Skin of body (tissue), 2 donors: ENCODE measurements around the gene TOMM70.

- RAMPAGE, long total RNA: no peak
Measured at GRCh38 chr3:99843552-99844167, 26.0 kb downstream of the CMSS1 start.

DNA sequence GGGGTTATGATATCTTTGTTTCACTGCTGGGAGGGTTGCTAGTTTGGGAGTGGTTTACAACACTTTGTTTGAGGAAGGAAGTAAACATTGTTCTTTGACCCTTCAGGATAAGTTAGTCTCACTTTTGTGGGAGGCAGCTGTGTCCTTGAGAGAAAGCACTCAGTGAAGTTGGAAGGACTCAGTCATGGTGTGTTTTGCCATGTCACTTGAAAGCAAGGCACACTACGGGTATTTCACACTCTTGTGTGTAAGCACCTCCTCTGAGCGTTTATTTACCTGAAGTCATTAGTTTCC, 103.3 kb downstream of the CMSS1 start:
- RAMPAGE, long total RNA: no peak

DNA sequence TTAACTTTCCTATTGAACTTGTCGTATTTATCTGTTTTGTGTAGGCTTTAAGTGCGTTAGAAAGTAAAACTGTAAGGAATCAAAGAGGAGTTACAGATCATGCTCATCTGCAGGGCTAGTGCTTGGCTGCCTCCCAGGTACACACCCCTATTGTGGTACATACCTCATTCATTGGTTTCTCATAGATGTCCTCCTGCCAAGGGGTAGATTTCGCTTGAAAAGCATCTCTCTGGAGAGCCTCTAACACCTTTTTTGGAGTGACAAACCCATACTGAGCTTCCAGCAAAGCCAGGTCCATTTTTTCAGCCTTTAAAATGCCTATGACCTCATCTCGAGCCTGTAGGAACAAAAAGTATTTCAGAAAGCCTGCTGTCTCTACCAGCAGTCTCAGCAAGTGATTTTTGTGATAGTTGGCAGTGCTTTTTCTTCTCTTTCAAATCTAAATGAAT, 112.1 kb downstream of the CMSS1 start:
- RAMPAGE, long total RNA: no peak

- RAMPAGE, long total RNA: no peak
Measured at GRCh38 chr3:100023884-100024216, 90.5 kb downstream of the FILIP1L start.

DNA sequence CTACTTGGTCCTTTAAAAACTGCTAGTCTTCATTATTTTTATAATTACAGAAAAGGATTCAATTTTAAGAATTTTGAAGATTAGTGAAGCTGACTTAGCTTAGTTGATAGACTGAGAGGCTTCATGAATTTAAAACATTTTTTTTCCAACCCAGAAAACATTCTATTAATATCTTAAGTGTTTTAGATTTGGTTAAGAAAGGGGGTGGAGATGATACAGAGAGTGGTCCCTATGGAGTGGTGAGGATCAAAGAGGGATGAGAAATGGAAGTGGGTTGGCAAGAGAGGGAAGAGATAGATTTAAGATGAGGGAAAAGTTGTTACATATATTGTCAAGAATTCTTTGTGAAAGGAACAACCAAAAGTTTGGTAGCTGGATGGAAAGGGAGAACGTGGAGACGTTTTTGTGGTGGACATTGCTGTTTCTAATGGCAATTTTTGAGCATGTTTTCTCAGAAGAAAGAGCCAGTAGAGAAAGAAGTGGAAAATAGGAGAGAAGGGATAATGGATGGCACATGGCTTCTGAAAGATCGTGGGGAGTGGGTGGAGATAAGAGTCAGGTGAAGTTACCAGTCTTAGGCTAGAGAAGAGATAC, 10.3 kb downstream of the TBC1D23 start:
- RAMPAGE, long total RNA: no peak

DNA sequence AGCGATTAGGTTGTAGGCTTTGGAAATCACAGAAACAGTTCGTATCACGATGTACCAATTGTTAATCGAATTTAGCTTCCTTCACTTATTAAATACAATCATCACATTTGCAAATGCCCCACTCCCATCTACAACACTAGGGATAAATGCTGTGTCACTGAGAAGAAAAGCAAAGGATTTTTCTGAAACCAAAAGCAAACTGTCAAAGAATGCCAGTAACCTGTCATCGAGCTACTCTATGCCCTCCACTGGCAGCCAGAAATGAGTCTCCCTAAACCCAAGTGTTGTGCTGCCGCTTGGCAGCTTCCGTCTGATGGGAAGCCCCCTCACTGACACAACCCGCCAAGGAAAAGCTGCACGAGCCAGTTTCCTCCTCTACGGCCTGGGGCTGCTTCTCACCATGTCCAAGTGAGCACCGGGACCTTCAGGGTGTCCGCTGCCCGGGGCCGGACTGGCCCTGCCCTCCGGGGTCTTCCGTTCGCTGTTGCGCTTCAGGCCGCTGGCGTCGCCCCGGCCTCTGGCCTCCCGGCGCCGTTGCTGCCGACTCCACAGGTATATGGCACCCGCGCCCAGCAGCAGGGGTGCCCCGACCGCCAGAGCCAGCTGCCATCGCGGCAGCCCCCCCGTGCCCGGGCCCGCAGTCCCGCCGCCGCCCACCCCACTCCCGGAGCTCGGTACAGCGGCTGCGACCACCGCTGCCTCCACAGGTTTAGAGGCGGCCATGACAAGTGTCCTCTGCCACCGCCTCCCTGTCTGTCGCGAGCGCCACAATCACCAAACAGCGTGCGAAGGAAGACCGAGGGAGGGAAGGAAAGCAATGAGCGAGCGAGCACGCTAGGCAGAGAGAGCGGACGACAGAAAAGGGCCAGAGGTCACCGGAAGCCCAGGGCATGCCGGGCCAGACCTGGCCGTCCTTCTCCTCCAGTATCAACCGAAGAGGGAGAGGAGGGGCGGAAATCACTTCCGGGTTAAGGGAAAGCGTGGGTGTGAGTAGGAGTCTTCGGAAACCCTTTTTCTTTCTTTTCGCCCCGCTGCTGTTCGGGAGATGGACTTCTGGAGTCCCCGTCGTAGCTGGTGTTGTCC, at the start of gene TOMM70:
Gene TOMM70, minus strand, starts transcription at position 863 of the 1,083 bp plus-strand sequence.
- RAMPAGE, long total RNA: no peak

GRCh38 chr3:100402316-100402791, 1.0 kb downstream of the LNP1 start:
- RAMPAGE, long total RNA: no peak

- RAMPAGE, long total RNA: no peak
Measured at GRCh38 chr3:100697839-100698433, 11.4 kb upstream of the TFG start.

GRCh38 chr3:100708645-100709056, 643 bp upstream of the TFG start:
- RAMPAGE, long total RNA: no peak

GRCh38 chr3:100972956-100973457, 20.2 kb downstream of the ABI3BP start:
- RAMPAGE, long total RNA: no peak

GRCh38 chr3:100991970-100993064, 904 bp downstream of the ABI3BP start:
- RAMPAGE, long total RNA: no peak

DNA sequence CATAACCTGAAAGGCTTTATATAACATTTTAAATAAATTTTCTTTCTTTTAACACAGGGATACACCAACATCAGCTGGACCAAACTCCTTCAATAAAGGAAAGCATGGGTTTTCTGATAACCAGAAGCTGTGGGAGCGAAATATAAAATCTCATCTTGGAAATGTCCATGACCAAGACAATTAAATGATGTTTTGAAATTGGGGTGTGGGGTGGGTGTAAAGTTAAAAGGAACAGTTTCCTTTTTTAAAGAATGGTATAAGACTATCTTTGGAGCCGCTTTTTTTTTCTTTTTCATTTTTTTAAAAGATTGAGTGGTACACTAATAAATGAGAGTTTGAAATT, 18.6 kb downstream of the PCNP start:
- RAMPAGE, long total RNA: no peak

- RAMPAGE, long total RNA: no peak
Measured at GRCh38 chr3:101637703-101638954, 38.8 kb downstream of the ZBTB11 start.

- RAMPAGE, long total RNA: no peak
Measured at GRCh38 chr3:101643413-101644382, 33.2 kb downstream of the ZBTB11 start.

DNA sequence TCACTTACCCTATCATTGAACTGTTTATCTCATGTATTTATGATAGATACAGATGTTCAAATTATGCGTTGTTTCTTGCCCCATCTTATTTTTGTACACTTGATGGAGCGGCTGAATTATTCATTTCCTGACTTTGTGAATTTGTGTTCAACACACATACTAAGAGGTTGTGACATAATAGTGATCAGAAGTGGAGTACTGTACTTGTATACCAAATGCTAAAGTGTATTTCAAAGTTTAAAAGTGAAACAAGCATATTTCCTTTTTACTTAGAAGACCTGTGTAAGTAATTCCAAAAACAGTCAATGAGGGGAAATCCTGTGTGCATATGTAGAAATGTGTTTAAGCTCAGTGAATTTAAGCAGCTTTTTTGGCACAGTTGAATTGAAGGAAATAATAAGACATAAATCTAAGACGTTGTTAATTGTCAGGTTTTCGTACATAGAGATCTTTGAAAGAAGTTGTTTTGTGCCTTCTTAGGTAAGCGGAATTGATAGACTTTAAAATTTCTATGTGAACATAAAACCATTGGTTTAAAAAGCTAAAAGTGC, 1.8 kb downstream of the NFKBIZ start:
- RAMPAGE, long total RNA: no peak

- RAMPAGE, long total RNA: no peak
Measured at GRCh38 chr3:102085711-102086093, 236.4 kb downstream of the NFKBIZ start.

DNA sequence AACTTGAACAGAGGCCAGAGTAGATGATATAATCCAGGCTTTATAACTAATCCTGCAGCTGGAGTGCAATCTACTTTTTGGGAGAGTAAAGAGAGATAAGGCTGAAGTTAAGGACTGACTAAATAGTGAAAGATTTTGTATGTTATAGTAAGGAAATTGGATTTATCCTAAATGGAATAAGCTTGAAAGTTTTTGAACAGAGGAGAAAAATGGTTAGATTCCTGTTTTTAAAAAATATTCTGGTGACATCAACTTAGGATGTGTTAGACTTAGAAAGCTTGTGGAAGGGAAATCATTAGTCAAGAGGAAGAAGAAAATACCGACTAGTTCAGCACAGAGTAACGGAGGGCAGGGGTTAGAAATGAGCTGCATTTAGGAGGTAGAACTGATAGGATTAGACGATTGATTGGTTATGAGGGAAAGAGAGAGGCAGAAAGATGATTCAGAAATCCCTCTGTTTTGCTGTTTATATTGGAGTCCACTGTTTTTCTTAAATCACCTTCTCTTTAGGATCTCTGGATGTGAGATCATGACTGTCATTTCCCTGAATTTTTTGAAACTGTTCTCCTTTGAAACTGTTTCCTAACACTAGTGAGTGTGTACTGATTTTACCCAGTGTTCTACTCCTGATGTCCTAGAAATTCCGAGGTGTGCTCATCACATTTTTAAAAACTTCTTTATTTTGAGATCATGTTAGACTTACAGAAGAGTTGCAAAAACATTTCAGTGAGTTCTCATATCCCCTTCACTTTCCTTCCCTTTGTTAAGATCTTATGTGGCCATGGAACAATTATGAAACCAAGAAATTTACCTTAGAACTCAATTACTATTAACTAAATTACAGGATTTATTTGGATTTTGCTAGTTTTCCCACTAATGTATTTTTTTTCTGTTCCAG, 292.4 kb downstream of the NFKBIZ start:
- RAMPAGE, long total RNA: no peak

DNA sequence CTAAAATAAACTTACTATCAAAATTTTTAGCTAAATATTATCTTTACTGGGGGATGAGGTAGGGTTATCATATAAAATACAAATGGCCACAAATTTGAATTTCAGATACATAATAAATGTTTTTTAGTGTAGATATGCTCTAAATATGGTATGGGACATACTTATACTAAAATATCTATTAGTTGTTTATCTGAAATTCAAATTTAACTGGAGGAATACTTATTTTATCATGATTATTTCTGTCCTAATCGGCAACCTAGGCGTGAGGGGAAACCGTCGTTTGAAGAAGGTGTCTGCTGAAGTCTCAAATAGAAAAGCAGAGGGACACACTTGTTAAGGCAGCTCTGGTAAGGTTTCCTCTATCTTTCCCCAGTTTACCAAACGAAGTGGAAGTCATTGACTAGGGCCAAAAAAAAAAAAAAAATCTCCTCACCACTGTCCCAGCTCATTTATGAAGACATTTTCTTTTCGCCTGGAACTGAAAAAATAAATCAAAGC, 238.4 kb downstream of the ZPLD1 start:
- RAMPAGE, long total RNA: no peak

- RAMPAGE, long total RNA: no peak
Measured at GRCh38 chr3:105365969-105366306, 771 bp upstream of the ALCAM start.

GRCh38 chr3:105368520-105369492, 2.1 kb downstream of the ALCAM start:
- RAMPAGE, long total RNA: no peak